Melanocyte of skin (primary cell): ENCODE measurements around the genes TMEM17 and UGP2.

DNA sequence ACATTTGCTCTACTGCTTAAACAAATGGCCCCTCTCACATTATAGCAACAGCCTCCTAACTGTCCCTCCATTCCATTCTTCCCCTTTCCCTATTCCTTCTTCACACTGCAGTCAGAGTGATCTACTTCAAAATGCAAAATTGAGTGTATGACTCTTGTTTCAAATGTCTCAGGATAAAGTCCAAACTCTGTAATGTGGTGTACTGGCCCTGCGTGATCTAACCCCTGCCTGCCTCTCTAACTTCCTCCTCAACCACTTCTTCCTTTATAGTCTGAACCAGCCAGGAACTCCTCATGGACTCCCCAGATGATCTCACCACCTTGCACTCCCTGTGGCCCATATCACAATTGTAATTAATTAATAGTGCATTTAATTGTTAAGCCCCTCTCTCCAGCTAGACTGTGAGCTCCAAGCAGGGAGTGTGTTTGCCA, 3.1 kb upstream of the B3GNT2 start:
- CAGE, long polyA plus RNA, 2 experiments: no peak in any of the 2 experiments

DNA sequence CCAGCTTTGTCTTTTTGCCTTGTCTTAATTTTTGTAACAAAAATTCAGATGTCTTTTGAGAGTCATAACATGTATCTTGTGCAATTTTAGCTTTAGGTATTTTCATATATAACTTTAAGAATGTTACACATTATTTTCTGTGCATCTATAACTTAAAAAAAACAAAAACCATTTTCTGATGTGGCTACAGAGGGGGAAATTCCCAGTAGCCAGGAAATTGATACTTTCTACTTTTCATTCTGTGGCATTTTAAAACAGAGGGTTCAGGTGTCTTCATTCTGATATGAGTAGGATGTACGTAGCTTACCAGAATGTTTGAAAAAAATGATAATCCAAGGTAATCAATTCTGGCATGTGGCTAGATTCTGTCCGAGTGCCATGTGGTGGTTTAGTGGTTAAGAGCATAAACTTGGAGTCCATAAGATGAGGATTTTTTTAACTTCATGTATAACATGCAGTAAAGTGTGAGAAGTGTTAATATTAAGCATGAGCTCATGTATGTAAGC, 4.3 kb downstream of the B3GNT2 start:
- CAGE, long polyA plus RNA, 2 experiments: no peak in any of the 2 experiments

DNA sequence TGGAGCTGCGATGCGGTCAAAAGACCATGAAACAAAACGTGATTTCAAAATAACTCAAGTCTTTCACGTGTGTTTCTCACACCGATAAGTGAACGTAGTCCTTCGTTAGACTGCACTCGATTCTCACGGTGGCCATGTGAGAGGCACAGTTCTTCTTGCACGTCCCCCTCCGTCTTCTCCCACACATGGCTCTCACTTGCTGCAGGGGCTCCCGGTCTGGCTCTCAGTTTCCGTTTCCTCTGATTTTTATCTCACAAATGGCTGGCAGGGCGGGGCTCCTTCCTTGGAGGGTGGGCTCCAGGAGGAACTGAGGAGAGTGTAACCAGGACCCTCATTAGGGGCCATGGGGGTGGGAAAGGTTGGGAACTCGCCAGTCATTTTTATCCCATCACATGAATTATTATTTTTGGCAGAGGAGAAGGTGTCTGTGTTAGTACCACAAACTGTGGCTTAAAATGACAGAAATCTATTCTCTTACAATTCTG, 113.9 kb downstream of the B3GNT2 start:
- CAGE, long polyA plus RNA, 2 experiments: no peak in any of the 2 experiments

GRCh38 chr2:62505347-62506448, at the start of gene TMEM17:
Gene TMEM17, minus strand, starts transcription at chr2:62506195.
- CAGE, long polyA plus RNA, 2 experiments: no peak in any of the 2 experiments

- CAGE, long polyA plus RNA, 2 experiments: no peak in any of the 2 experiments
These were observed 864 bp upstream of the EHBP1 start for GRCh38 chr2:62704728-62704969.

- CAGE, long polyA plus RNA, 2 experiments: no peak in any of the 2 experiments
These were observed 84.0 kb downstream of the EHBP1 start for GRCh38 chr2:62789357-62789999.

- CAGE, long polyA plus RNA, 2 experiments: no peak in any of the 2 experiments
These were observed 7.1 kb downstream of the WDPCP start for GRCh38 chr2:63581061-63581663.

GRCh38 chr2:63712680-63712986, 123.9 kb downstream of the MDH1 start:
- CAGE, long polyA plus RNA, 2 experiments: no peak in any of the 2 experiments

DNA sequence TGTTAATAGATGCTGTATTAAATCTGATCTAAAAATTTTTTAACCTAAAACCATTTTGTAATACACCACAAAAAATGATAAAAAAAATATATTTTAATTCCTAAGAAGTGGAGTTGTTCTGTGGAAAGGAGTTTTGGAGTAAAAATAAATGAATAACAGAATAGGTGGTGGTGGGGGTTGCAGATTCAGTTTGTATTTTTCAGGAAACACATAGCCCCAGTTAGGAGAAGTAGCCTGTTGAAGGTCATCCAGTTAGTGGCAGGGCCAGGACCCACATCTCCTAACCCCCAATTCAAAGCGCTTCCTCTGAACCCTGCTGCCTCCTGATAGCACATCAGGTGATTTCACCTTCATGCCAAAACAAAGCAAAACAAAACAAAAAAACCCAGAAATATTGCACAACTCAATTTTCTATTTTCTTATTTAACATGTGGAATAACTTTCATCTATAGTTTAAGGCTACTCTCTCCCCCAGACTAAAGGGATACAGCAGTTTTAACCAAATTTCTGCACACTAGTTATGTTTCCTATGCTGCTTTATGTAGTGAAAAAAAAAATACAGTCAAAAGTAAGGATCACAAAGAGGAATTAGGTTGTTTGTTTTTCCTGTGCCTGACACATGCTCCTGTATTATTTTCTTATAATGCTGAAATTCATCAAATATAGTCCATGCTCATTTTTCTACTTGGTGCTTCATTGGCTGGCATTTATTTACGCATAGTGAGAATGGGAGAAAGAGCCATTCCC, 112.3 kb upstream of the UGP2 start:
- CAGE, long polyA plus RNA, 2 experiments: no peak in any of the 2 experiments

- CAGE, long polyA plus RNA, 2 experiments: no peak in any of the 2 experiments
These were observed 14.0 kb upstream of the UGP2 start for GRCh38 chr2:63827695-63828083.

DNA sequence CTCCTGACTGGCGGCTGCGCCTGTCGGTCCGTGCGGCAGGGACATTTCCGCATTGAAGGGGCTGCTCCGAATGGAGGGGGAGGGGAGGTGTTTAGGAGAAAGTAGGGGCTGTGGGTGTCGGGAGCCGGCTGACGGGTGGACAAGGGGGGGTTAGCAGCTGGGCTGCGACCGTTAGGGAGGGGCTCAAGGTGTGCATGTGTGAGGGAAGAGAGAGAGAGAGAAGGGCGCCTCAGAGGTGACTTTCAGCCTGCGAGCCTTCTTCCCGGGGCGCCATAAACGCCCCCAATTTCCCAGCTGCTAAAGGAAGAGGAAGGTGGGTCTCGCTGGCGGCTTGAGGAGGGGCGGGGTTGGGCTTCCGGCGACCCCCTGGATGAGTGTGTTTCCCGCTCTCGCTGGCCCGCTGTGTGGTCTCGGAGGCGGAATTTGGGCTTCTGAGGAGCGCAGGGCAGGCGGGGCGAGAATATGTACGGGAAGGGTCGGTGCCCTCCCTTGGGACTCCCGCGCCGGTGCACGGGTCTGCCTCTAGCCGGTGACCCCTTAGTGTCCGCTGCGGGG, 699 bp upstream of the UGP2 start:
- CAGE, long polyA plus RNA, 2 experiments: start-site peak on the plus strand in 1 of 2 experiments, centred at position 88 of the sequence, 73 to 80 reads per replicate

DNA sequence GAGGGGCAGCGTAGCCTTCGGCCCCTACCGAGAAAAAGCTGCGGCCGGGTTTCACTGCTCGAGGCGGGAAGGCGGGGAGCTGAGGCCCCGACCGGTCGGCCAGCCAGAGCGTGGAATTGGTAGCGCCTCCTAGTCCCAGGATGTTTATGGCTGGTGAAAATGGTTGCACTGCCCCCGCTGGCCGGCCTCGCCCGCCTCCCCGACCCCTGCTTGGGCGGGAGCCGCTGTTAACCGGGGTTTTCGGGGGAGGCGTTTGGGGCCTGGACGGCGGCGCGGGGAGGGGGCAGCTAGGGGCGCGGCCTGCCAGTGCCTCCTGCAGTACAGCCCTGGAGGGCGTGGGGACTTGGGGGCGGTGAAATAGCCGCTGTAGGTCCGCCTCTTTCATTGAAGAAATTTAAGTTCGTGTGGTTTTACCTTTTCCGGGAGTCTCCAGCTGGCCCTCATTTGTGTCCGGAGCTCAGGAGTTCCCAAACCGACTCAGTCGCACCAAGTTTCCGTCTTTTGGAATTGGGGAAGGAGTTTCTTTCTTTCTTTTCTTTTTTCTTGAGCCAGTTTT, at the start of gene UGP2:
TSS of gene UGP2 (plus strand) at position 422 of the 556 bp plus-strand sequence.
- CAGE, long polyA plus RNA, 2 experiments: no peak in any of the 2 experiments

DNA sequence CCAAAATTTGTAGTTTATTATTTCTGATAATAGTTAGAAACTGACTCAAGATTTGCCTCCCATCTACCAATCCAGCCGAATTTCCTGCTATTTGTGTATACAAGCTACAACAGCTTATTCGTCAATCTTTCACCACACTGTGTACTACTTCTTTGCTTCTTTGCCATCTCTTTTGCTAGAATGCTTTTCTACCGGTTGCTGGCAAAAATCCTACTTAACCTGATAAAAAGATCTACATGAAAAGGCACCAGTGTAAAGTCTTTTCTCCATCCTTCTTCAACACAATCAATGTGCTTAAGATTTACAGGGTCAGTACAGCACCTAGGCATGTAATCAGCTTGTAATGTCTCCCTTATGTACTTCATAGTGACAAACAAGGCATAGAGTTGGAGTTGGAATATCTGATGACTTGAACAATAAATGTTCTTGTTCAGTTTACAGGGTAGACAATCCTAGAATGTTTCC, 45.9 kb downstream of the PELI1 start:
- CAGE, long polyA plus RNA, 2 experiments: no peak in any of the 2 experiments

- CAGE, long polyA plus RNA, 2 experiments: no peak in any of the 2 experiments
These were observed 8.1 kb downstream of the PELI1 start for GRCh38 chr2:64136062-64136527.

- CAGE, long polyA plus RNA, 2 experiments: no peak in any of the 2 experiments
These were observed 956 bp downstream of the PELI1 start for GRCh38 chr2:64143313-64143614.

GRCh38 chr2:64260551-64261227, 116.5 kb upstream of the PELI1 start:
- CAGE, long polyA plus RNA, 2 experiments: no peak in any of the 2 experiments

GRCh38 chr2:64327202-64328384, 126.4 kb upstream of the LGALSL start:
- CAGE, long polyA plus RNA, 2 experiments: no peak in any of the 2 experiments

DNA sequence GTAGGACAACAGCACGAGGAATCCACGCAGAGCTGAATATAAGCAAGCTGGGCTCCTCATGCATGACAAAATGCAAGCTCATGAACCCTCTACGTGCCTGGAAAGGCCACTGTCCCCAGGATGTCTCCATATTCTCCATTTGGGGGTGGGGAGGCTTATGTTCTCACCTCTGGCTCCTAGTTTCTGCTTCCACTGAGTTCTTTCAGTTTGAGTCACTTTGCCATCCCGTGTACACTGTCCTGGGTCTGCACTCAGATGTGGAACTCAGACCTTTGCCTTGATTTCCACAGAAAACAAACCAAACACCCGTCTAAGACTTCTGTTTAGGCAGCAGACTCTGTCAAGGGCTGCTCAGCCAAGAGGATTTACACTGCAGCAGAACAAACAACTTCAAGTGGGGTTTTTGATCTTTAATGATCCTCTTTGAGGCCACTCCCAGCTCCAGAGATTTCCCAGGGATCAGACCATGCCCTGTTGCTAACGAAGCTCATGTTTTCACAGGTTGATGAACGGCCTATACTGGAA, 52.6 kb upstream of the LGALSL start:
- CAGE, long polyA plus RNA, 2 experiments: no peak in any of the 2 experiments

- CAGE, long polyA plus RNA, 2 experiments: no peak in any of the 2 experiments
These were observed 19.1 kb downstream of the SERTAD2 start for GRCh38 chr2:64634567-64635151.

DNA sequence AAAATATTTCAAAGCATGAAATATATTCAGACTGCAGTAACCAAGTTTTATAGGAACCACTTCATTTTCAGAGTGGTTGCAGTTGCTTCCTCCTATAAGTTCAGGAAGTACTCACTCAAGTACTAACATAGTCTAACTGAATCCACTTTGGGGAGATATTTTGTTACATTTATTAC, 77.3 kb upstream of the SERTAD2 start:
- CAGE, long polyA plus RNA, 2 experiments: no peak in any of the 2 experiments